SK-MEL-5 (cell line): ENCODE measurements around the gene CR1L.

DNA sequence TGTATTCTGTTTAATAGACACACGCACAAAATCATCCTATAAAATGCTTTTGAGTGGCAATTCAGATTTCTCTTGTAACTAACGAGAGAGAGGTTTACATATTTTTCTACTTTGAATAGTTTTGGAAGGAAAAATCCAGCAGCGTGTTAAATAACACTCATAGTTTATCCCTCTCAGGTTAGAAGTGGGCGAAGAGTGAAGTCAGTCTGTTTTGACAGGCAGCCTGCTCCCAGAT, 2.4 kb downstream of the MAPKAPK2 start:
RAMPAGE:
- cytosol, long total RNA: no peak
- long total RNA: no peak
- nucleus, long total RNA: no peak

RAMPAGE:
- cytosol, long total RNA: no peak
- long total RNA: no peak
- nucleus, long total RNA: no peak
Observed at GRCh38 chr1:206692971-206694324, 8.7 kb downstream of the MAPKAPK2 start.

GRCh38 chr1:206705147-206706022, 20.7 kb downstream of the MAPKAPK2 start:
RAMPAGE:
- cytosol, long total RNA: no peak
- long total RNA: no peak
- nucleus, long total RNA: no peak

DNA sequence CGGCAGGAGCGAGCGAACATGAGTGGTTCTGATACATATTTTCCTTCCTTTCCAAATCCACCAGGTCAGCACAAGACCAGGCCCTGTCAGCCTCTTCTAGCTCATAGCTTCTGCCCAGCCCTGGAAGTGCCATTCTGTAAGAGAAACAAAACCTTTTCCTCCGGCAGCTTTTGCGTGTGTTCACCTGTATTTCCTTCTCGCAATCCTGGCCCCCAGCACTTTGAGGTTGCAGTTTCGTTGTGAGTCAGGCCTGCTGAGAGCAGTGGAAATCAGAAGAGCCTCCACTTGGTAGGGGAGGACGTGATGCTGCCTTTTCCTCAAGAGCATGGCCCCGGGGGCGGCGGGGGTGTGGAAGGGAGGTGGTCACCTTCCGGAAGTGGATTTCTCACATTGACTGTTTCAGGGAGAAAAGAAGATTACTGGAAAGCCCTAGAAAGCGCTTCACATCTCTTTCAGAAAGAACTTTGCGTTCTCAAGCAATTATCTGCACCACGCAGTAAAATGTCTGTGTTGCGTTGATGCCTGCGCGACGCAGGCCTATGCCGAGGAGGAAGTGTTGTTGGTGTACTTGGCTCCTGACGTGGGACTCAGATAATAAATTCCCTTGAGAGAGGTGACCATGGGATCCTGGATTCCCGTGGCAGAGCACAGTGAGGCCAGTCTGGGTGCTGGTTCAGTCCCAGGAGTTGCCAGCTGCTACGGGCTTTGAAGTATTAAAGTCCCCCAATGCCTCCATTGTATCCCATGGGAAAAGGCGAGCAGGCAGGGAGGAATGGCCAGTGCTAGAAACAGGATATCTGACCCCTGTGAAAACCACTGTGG, 12.2 kb upstream of the IL10 start:
RAMPAGE:
- cytosol, long total RNA: no peak
- long total RNA: no peak
- nucleus, long total RNA: no peak

DNA sequence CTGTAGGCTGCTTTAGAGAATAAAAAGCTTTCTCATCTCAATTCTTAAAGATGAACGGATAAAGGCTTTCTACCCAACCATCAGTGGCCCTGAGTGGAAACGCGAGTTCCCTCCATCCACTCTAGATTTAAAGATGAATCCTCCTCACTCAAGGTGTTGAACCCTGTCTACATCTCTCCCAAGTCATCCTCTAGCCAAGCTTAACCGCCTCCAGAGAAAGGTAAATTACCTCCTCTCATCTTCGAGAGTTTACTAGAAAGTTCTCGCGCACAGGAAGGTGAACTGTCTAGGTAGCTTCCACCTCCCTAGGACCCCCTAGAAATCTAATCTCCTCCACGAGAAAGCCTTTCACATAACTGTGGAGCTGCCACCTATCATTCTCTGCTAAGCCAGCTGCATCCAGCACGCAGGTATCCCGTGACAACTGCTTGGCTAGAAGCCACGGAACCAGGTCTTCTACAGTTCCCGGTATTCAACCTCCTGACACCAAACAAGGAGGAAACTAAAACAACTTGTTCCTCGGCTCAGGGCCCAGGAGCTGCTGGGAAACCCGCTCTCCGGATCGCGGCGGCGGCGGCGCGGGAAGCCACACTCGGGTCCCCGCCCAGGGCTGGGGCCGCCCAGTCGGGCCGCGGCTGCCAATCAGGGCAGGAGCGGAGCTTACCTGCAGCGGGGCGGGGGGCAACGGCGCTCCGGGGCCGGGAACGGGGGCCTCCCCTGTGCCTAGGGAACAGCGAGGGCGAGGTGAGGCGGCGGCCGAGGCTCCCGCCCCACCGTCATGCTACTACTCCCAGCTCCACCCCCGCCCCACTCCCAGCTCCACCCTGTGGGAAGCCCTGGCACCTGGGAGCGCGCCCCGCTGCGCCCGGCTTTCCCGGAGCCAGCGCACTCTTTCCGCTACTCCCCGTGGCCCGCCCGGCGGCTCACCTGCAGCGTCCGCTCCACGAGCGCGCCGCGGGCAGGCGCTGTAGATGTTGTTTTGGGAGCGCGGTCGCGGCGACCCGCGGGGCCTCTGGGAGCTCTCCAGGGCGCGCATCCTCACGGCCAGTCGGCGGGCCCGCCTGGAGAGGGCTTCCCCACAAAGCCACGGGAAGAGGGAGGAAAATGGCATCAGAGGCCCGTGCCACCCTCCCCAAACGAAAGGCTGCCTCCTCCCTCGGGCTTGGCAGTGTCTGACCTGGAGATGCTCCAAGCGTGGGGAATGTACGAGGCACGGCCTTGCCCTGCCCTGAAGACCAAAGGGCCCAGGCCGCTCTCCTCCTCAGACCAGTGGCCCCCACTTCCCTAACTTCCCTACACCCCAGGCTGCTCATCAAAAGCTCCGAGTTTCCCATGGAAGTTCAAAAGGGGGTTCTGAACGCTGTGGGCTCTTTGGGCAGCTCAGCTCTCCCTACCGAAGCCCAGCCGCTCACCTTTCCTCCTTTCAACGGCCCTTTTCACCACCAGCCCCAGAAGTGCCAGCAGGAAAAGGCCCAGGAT, 12.1 kb downstream of the IL24 start:
RAMPAGE:
- cytosol, long total RNA: start-site peak on the minus strand centred at position 960 of the sequence, 34 bp wide, 17 and 22 reads in 2 replicates
- long total RNA: start-site peak on the minus strand centred at position 767 of the sequence, 97 bp wide, 30 and 15 reads in 2 replicates
- nucleus, long total RNA: no peak

RAMPAGE:
- cytosol, long total RNA: no peak
- long total RNA: no peak
- nucleus, long total RNA: no peak
Observed at GRCh38 chr1:207005564-207005949, 27.0 kb downstream of the C1orf116 start.

GRCh38 chr1:207009297-207009960, 23.1 kb downstream of the C1orf116 start:
RAMPAGE:
- cytosol, long total RNA: no peak
- long total RNA: no peak
- nucleus, long total RNA: no peak

DNA sequence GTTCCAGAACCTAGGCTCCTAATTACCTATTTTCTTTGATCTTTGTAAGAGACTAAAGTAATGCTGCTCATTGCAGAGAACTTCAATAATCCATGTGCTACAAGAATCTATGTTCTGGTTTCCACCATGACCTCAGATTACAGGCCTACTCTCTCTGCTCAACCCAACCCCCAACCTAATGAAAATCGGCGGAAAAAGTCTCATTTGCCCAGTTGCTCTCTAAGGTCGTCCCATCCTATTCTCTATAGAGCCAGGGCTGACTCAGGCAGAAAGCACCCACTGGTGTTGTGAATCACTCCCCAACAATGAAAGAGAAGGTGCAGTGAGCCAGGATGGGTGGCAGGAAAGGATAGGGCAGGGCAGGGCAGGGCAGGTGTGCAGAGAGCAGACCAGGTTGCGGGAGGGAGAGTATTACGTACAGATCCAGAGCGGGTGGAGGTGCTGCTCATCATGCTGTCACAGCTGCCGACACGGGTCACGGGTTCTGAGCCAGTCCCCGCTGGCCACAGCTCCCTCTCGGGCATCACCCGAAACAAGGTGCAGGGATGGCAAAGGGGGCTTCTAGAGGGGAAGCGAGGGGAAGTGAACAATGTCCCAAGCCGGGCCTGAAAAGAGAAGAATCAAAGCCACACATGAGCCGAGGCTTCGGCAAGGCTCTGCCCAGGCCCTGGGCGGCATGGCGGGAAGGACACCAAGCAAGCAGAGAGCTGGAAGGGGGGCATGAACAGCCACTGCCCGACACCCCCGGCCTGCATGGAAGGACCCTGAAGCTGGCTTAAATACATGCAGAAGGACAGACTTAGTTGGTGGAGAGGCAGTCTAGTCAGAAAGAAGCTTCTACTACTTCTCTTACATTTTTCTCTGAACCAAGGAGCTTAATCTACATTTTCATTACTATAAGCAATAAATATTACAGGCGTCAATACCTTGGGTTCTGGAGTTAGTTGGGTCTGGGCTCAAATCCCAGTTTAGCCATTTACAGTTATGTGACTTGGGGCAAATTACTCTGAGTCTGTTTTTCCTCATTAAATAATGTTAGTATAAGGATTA, 5.2 kb downstream of the C1orf116 start:
RAMPAGE:
- cytosol, long total RNA: no peak
- long total RNA: no peak
- nucleus, long total RNA: no peak

GRCh38 chr1:207101979-207102639, 1.9 kb upstream of the C4BPA start:
RAMPAGE:
- cytosol, long total RNA: no peak
- long total RNA: no peak
- nucleus, long total RNA: no peak

RAMPAGE:
- cytosol, long total RNA: no peak
- long total RNA: no peak
- nucleus, long total RNA: no peak
Observed at GRCh38 chr1:207316025-207316557, 5.4 kb upstream of the CD55 start.

DNA sequence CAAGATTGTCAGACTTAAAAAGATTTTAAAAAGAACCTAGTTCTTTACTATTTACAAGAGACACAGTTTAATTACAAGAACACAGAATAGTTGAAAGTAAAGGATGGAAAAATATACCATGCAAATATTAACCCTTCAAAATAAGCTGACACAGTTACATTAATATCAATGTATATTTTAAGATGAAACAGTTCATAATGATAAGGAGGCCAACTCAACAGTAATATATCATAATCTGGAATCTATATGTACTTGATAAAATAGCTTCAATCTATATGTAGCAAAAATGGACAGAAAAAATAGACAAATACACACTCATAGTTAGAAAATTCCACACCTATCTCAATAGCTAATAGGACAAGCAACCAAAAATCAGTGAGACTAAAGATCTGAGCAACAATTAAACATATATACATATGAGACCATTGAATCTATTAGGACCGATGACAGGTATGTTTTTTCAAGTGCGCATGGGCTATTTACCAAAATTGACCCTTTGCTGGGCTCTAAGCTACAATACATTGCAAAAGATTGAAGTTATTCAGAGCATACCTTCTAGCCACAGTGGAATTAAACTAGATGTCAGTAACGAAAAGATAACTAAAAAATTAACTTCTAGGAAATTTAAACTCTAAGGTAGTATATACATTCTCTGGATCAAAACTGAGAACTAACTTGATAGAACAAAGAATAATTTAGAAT, 13.5 kb downstream of the CD55 start:
RAMPAGE:
- cytosol, long total RNA: no peak
- long total RNA: no peak
- nucleus, long total RNA: no peak

GRCh38 chr1:207335567-207336471, 14.3 kb downstream of the CD55 start:
RAMPAGE:
- cytosol, long total RNA: no peak
- long total RNA: no peak
- nucleus, long total RNA: no peak

DNA sequence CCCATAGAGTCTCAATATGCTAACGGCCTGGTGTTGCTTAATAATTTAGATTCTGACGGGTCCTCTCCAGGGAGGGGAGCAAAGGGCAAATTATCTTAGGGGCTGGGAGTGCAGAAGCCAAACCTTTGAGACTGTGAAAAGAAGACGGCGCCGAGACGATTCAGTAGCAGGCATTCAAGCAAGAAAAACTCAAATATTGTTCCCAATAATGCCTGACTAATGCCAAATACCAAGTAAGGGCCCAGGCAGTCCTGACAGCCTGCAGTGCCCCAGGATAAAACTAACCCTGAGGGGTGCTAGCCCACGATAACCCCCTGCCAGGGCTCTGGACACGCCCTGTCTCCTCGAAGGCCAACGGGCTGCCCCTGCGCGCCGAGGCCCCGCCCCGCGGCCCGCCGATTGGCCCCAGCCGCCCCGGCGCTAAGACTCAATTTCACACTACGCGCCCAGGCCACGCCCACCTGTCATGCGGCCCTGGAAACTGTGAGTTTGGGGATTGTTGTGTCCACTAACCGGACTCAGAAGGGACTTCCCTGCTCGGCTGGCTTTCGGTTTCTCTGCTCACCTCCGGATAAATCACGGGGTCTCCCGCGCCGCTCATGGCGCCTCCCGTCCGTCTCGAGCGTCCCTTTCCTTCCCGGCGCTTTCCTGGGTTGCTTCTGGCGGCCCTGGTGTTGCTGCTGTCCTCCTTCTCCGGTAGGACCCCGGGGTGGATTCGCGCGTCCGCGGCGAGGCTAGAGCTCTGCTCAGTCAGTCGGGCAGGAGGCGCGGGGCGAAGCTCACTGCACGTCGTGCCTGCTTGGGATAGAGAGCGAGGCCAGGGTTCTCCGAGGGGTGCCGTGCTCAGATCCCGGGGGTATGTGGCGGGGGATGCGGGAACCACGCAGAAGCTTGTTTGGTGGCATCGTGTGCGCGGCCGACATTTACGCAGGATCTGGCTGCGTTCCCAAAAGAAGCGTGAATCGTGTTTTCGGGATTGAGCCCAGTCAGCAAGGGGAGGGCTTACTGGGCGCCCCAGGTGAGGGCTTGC, at the start of gene CR1L:
CR1L (plus strand) TSS at position 499 of the 1,030 bp plus-strand sequence.
RAMPAGE:
- cytosol, long total RNA: no peak
- long total RNA: no peak
- nucleus, long total RNA: no peak

DNA sequence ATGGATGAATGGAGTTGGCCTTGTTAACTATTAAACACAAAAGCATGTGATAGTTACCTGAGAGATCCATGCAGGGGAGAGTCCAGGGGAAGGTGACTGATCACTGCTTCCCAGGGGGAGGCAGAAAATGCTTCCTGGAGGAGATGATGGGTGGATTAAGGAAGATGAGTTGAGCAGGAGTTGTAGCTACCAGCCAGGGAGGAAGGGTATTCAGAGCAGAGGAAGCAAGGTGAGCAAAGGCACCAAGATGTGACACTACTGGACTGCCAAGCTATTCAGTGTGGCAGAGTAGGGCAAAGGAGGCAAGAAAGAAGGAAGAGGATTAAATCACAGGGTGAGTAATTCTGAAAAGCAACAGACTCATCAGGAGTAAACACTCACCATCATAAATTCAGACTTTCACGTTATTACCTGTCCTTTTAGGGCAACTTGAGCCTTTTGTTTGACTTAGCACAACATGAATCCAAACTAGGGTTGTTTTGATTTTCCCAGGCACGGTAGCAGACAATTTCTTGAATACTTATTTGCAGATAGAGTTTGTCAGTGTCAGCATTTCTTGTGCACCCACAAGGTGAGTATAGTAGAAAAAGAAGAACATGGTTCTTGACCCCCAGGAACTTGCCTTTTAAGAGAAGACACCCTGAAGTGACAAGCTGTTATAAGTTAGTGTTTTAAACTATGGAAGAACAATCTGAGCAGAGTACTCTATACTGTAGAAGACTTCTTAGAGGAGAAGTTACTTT, 4.3 kb downstream of the CD46 start:
RAMPAGE:
- cytosol, long total RNA: no peak
- long total RNA: no peak
- nucleus, long total RNA: no peak

GRCh38 chr1:207797298-207798464, 45.8 kb downstream of the CD46 start:
RAMPAGE:
- cytosol, long total RNA: no peak
- long total RNA: no peak
- nucleus, long total RNA: no peak

DNA sequence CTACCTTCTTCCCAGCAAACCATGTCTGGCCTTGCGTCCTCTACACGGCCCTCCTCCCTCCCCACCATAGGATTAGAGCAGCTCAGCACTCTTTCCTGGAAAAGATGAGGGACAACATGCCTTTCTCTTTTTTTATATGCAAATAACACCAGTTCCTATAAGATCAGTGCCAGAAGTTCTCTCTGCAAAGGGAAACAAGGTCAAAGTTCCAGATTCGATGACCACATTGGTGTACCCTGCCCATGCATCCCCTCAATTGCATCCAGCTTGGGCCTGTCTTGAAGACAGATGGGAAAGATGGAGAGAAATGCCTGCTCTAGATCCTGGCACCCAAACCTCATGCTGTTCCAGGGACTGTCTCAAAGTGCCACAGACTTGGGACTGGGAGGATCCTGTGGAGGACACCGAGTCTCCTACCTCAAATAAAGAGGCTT, 57.2 kb downstream of the CD46 start:
RAMPAGE:
- cytosol, long total RNA: no peak
- long total RNA: no peak
- nucleus, long total RNA: no peak

RAMPAGE:
- cytosol, long total RNA: no peak
- long total RNA: no peak
- nucleus, long total RNA: no peak
Observed at GRCh38 chr1:207831482-207831817, 79.5 kb downstream of the CD34 start.

DNA sequence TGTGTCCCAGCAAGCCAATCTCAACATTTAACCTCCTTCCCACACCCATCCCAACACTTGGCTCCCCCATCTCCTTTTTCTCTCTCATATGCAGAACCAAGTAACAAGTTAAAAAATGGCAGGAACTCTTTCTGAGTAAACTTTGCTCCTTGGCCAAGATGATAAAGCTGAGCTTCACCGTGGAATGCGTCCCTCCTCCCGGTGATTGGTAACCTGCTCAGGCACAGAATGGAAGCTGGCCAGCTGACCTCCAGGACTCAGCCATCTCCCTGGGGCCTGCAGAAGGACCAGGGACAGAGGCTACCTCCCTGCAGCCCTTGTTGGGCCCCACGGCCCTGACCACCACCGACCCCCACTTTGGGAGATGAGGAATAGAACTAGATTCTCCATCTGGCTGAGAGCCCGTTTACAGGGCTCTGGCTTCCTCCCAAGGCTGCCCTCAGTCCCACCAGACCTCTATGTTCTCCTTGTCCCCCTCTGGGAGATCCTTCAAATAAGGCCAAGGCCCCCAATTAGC, 74.3 kb downstream of the CD34 start:
RAMPAGE:
- cytosol, long total RNA: no peak
- long total RNA: no peak
- nucleus, long total RNA: no peak

RAMPAGE:
- cytosol, long total RNA: no peak
- long total RNA: no peak
- nucleus, long total RNA: no peak
Observed at GRCh38 chr1:207892991-207893308, 18.0 kb downstream of the CD34 start.

GRCh38 chr1:208026985-208027521, 116.1 kb upstream of the CD34 start:
RAMPAGE:
- cytosol, long total RNA: no peak
- long total RNA: no peak
- nucleus, long total RNA: no peak